Duodenum (tissue), 1 donor: ENCODE results near the genes TBPL1 and SGK1.

GRCh38 chr6:132732793-132733129 lies 18.9 kb upstream of the VNN1 start:
- PRO-cap: no peak

- PRO-cap: no peak
Observed at GRCh38 chr6:132764179-132764788, 6.6 kb upstream of the VNN2 start.

DNA sequence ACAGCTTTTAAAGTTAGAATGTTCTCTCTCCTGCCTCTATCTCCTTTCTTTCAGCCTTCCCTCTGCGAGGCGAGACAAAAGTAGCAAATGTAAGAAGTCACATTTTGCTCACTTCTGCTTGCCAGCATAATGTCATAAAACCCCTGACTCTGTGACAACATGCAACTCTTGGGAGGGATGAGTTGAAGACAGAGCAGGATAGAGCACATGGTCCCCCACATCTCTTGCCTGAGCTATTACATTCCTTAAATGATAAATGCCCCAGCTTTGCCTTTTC lies 5.1 kb downstream of the SLC18B1 start:
- PRO-cap: no peak

GRCh38 chr6:132821426-132821922 lies 7.1 kb downstream of the RPS12 start:
- PRO-cap: no peak

DNA sequence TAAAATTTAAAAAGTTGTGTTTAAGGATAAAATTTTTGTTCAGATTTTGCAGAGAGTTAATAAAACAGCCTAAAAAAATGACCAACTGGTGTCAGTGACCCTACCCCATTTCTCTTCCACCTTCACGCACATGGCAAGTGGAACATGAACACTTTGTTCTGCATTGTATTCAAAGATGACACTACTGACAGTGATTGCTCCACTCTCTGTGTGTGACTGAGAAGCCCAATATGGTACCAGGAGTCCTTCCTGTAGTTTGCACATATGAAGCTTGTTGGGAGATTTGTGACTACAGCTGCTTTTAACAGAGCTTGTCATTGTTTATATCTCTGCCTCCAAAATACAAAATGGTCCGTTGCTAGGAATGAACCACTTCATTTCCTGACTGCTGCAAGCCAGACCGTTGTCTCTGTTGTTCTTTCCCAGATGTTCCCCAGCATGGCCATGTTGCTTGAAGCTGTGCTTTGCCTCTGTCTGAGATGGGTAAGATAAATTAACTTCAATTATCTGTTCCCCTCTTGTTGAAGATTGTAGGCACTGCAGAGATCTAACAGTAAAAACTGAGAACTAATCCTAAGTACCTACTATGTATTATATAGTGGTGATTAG lies 140.2 kb upstream of the TCF21 start:
- PRO-cap: no peak

- PRO-cap: bidirectional peak, plus-strand start at chr6:133891811, minus-strand start at chr6:133891512
Observed at GRCh38 chr6:133890904-133892110, 2.4 kb downstream of the TCF21 start.

DNA sequence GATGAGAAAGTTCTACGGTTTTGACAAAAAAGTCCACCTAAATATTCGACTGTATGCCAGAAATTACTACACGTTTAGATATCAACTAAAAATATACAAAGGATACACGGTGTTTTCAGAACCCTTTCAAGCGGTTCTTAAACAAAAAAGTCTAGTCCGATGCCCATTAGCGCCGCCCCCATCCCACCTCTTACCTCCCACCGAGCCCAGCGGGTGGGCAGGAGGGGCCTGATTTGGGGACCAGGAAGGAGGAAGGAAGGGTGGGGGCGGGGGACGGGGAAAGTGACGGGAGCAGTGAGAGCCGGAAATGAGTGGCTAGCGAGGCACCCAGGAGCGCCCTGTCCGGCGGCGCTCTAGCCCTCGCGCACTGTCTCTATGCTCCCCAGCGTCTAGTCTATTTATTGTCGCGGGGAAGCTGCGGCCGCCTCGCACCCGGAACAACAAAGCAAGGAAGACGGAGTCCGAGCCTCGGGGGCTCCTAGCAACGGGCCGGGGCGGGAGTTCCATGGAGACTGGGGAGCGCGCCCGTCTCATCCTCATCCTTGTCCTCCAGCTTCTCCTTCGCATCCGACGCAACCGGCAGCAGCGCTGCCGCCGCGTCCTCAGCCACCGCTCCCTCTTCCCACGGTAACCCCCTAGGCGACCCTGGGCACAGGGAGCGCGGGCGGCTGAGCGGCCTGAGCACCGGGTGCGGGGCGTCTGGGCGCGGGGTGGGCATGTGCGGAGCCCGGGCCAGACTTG lies at the start of gene TBPL1:
TSS of gene TBPL1 (plus strand) at position 426 of the 741 bp plus-strand sequence.
- PRO-cap: bidirectional peak, plus-strand start at position 401 of the sequence, minus-strand start at position 284 of the sequence

DNA sequence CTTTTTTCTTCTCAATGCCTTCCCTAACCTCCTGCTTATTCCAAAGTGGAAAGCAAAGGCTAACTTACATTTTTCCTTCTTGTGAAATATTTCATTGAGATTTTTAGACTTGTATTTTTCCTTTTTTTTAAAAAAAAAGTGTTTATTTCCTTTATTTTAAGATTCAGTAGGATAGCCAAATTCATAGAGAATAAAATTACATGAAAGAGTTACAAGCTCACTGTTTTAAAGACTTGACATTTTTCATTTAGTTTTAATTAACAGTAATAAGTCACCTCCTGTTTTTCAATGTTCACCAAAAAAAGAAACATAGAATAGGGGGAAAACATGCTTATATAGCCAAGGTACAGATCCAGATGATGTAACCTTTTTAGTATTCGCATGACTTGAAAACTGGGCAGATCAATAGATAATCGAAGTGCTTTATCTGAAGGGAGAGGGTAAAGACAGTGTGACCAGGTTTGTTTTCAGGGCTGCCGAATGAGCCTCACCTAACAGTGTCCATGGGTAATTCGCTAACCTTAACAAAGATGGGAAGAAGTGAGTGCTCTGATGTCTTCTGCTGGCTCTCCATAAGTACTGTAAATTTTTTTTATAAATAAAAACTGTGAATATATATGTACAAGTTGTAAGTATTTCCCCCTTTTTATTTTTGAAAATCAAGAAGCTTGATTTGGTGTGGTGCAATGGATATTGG lies 35.7 kb downstream of the TBPL1 start:
- PRO-cap: no peak

DNA sequence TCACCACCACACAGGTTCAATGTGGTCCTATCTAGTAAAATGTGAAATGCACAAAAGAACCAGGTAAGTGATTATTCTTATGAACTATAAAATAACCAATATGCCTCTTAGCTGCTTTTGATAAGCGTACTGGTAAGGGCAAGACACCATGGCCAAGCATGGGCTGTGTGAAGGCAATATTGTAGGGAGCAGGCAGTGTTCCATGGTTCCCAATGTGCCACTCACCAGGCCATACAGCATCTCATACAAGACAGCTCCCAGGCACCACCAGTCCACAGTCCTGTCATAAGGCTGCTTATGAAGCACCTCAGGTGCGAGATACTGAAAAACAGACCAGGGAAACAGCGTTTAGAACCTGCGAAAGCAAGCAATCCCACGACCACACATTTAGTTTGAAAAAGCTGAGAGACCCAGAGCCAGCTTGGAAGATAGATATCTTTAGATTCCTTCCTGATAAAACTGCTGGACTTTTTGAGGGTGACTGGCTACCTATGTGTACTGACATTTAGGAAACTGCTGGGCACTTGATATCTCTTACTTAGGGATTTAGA lies 119.1 kb upstream of the SLC2A12 start:
- PRO-cap: no peak

- PRO-cap: no peak
Observed at GRCh38 chr6:134307384-134307662, 10.6 kb downstream of the SGK1 start.

DNA sequence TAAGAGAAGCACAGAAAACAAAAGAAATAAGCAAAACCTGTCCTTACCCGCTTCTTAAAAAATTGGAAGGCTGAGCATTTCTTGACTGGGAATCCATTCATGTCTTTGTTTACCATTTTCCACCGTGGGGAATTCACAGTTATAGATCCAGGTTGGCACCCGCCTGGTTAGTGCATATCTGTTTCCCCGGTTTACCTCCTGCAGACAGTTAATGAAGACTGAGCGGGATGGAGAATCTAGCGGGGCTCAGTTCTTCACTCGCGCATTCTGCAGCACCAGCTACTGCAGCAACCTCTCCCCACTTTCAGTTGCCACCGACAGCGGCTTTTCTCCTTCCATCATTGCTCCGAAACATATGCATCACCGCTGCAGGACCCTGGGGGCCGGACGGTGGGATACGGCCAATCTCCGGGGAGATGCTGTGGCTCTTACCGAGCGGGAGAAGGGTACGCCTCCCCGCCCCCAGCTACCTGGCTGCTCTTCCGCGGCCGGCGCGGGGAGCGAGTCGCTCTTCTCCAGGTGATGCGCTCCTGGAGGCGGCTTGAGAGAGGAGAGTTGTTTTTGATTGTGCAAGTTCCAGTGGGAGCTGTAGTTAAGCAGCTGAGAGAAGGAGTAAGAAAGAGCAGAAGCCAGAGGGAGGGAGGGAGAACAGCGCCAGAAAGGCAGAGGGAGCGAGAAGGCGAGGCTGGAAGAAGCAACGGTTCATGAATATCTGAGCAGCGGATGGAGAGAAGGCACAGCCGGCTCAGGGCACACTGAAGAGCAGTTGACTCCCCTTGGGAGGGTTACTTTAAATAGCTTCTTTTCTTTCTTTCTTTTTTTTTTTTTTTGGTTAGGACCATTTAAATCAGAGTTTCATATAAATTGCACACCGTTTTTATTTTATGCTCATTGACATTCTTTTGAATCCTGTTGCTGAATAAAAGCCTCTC lies at the start of gene SGK1:
TSS of gene SGK1 (minus strand) at position 768 of the 932 bp plus-strand sequence.
- PRO-cap: no peak

GRCh38 chr6:134516949-134517744 lies 199.2 kb upstream of the SGK1 start:
- PRO-cap: unidirectional peak, plus-strand start at chr6:134517259

GRCh38 chr6:134517920-134518400 lies 200.0 kb upstream of the SGK1 start:
- PRO-cap: no peak

DNA sequence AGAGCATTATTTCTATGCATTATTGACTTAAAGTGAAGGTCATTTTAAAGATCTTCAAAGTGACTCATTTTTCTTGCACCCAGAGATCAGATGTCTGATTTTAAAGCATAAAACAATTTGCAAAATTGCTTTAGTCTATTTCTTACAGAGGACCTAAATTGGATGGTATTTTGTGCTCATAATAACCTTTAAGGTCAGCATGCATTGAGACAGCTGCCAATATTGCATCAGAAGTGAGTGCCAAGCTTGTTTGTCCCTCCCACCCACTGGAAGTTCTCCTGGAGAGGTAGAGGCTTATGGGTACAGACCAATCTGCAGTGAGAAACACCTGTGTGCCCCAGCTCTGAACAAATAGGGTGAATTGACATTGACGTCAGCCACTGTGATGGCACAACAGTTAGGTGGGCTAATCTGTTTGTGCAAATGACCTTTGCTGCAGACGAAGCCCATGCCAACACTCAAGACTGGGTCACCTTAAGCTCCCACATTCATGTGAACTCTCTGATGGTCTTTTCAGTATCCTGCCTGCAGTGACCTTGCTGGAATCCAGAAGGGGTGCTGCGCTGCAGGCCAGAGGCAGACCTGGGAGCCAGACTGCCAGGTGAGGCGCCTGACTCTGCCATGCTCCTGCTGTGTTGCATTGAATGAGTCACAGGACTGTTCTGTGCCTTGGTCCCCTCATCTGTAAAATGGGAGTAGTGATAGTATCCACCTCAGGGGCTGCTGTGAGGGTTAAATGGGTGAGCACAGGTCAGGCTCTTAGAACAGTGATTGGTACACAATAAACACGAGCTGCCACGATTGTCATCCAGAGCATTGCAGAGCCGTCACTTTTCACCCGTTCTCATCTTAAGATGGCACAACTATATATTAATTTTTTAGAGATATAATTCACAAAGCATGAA lies 99.9 kb downstream of the ALDH8A1 start:
- PRO-cap: no peak

GRCh38 chr6:134863703-134864119 lies 86.2 kb downstream of the ALDH8A1 start:
- PRO-cap: no peak

- PRO-cap: bidirectional peak, plus-strand start at chr6:135182873, minus-strand start at chr6:135182775; bidirectional peak, plus-strand start at chr6:135183168, minus-strand start at chr6:135183072
Observed at GRCh38 chr6:135182628-135183374, 1.7 kb downstream of the MYB start.

DNA sequence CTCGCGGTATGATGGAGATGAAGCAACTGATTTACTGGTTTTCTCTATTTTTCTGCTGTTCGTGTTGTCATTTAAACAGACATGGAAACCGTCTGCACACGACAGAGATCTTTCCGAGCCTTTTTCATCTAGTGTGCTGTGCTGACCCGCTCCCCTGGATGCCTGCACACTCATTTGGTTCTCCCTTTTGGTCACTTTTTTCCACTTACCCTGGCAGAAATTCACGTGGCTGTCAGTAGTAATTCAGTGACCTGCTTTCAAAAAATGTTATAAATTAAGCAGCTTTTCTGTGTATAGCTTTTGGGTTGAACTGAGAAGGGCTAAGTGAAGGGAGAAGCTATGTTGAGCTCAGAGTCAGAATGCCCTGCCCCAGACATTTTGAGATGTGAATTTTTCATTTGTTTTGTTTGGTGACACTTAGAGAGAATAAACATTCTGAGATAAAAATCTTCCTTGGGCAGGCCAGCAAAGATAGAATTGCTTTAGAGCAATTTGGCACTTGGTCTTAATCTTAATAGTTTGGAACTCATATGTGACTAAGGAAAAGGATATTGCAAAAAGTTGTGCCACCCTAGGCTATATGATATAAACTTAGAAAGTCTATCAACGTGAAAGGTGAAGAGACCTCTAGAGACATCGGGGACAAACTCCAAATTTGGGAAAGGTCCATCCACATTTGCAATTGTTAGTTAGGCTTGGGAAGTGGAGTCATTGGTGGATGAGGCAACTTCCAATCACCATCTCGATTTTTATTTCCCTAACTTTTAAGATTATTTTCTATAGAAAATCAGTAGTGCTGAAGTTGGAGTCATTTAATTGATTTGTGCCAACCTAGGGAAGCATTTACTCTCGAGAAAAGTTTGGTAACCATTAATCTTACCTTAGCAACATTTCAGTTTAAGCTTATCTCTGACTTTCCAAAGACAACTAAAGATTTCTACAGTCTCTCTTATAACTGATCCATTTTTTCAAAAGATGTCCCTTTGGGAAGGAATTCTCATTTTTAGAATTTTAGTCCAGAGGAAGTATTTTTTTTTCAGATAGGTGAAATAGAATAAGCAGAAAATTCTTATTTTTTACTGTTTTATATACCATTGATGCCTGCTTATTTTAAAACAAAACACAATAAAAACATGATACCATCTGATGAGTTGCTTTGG lies 30.3 kb downstream of the MYB start:
- PRO-cap: no peak

DNA sequence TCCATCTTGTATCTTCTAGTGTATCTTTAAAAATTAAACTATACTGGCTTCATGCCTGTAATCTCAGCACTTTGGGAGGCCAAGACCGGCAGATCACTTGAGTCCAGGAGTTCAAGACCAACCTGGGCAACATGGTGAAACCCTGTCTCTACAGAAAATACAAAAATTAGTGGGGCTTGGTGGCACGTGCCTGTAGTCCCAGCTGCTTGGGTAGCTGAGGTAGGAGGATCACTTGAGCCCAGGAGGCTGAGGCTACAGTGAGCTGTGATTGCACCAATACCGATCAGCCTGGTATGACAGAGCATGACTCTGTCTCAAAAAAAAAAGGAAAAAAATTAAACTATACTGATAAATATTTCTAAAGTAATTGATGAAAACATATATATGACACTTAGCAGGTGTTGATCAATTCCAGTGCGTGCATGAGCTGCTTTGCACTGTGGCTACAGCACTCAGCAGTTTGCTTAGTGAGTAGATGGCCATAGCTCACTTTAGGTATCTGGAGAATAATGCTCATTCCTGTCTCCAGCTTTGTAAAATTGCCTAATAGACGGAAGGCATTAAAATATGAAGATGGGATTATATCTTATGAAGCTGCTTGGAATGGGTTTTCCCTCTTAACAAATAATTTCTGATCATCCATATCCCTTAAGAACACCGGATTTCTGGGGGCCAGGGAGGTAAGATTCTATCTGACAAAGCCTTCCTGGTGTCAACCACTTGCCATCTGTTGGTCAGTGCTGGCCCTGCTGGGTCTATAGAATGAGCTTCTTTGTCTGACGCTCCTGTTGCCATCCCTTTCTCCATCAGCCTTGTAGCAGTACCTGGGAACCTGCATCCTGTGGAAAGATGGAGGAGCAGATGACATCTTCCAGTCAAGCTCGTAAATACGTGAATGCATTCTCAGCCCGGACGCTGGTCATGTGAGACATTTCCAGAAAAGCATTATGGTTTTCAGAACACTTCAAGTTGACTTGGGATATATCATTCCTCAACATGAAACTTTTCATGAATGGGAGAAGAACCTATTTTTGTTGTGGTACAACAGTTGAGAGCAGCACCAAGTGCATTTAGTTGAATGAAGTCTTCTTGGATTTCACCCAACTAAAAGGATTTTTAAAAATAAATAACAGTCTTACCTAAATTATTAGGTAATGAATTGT lies 36.3 kb downstream of the MYB start:
- PRO-cap: no peak

- PRO-cap: no peak
Observed at GRCh38 chr6:135270590-135271698, 89.8 kb downstream of the MYB start.

DNA sequence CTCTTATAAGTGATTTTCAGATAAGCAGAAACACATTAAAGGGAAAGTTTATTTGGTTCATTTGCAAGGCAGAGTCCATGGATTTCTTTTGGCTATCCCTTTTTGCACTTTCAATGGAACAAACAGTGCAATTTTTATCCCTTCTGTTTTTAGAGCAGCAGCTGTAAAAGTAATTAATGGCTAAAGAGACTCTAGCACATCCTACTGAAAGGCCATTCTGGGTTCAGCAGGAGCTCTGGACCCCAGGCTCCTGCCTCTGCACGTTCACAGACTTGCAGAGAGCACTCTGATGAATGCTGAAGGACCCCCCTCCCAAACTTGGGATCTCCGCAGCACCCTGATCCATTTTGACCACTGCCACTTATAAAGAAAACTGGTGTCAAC lies 40.3 kb upstream of the PDE7B start:
- PRO-cap: no peak